RPMI7951 (cell line): Measurements from ENCODE around the genes STIP1 and PPP1R14B.

DNA sequence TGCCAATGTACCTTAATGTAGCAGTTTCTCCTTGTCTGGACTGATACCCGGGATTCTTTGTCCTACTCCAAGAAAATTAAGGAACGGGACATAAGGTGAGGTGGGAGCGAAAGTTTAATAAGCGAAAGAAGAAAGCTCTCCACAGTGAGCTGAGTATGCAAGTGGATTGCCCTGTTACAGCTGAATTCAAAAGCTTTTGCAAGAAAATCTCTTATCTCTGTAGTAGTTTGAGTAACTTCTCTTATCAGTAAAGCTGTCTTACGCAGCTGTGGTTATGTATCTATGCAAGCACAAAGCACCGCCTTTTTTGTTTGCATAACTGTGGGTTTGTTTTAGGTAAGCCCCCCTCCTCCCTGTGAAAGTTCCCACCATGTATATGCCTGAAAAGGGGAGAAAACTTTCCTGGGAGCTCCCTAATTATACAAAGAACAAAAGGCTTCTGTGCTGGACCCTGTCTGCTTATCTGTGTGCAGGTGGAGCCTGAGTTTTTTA lies 672 bp upstream of the PLAAT5 start:
- RAMPAGE, long total RNA, result no peak

DNA sequence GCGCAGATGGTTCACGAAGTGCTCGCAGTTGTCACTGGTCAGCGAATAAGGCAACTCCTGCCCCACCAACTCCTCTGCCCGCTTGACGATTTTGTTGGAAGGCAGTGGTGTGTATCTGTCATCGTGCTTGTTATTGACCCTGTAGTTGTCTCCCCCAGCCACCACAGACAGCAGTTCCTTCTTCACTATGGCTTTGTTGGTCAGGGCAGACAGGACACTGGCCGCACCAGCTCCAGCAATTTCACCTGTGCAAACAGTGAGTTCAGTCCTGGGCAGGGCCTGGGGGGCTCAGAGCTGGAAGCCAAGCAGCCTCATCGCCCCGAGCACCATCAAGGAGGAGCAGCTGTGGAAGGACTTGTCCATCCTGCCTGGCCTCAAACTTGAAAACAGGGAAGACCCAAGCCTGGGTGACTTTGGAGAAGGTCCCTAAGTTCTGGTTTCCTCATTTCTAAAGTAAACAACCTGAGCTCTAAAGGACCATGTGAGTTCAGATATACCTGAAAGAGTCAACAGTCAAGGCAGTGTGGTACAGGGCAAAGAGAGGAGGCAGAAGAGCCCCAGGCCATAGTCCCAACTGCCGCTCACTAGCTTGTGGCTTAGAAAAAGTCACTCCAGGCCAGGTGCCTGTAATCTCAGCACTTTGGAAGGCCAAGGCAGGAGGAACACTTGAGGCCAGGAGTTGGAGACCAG lies 4.6 kb downstream of the PLAAT2 start:
- RAMPAGE, long total RNA, result no peak

DNA sequence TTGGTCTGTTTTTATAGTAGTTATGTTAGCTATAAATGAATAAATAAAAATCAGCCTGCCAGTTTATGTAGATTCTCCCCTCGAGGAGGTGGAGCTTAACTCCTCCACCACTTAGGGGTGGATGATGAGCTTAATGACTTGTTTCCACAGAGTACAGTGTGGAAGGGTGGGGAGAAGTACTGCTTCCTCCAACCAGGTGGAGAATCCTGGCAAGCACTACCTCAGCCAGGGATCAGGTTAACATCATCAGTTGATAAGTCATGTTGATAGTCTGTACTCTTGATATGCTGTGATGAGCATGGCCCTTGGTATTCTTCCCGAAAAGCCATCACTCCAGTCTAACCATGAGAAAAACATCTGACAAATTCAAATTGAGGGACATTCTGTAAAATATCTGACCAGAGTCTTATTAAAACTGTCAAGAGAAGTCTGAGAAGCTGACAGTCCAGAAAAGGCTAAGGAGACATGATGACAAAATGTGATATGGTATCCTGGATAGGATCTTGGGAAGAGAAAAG lies 14.1 kb downstream of the RTN3 start:
- RAMPAGE, long total RNA, result no peak

DNA sequence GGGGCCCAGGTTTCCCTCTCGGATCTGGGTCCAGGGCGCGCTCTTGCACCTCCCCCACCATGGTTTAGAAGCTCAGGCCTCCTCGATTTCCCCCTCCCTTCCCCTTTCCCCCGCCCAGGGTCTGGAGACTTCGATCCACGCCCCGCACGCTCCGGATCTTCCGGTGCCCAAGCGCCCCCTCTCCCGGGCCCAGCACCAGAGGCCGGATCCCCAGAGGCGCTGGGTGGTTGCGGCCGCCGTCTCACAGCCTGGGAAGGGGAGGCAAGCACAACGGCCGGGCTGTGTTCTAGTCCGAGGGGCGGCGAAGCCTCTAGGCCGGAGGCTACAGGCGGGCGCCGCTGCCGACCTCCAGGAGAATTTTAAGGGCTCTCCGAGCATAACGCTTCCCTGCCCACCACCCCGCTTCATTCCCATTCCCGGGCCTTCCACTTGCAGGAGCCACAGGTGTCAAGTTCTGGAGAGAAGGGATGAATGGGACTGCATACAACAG lies 714 bp downstream of the SPINDOC start:
- RAMPAGE, long total RNA, result no peak

GRCh38 chr11:63842514-63843681 lies 4.0 kb downstream of the MARK2 start:
- RAMPAGE, long total RNA, result no peak

- RAMPAGE, long total RNA, result no peak
Measured at GRCh38 chr11:63882750-63883220, 34.2 kb downstream of the RCOR2 start.

- RAMPAGE, long total RNA, result no peak
Measured at GRCh38 chr11:63891598-63892819, 25.0 kb downstream of the RCOR2 start.

- RAMPAGE, long total RNA, result no peak
Measured at GRCh38 chr11:63899676-63900122, 17.3 kb downstream of the RCOR2 start.

GRCh38 chr11:63904538-63905492 lies 12.1 kb downstream of the RCOR2 start:
- RAMPAGE, long total RNA, result no peak

- RAMPAGE, long total RNA, result no peak
Measured at GRCh38 chr11:63916271-63916751, 653 bp downstream of the RCOR2 start.

DNA sequence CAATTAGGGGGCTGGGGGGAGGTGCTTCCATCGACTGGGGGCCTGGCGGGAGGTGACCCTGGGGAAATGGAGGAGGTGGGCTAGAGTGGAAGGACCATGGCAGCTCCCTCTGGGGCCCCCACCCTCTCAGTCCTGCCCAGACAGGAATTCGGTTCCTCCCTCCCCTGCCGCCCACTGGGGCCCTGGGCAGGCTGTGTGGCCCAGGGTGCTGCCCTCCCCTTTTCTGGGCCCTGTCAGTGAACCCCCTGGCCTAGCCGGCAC lies 3.6 kb upstream of the RCOR2 start:
- RAMPAGE, long total RNA, result no peak

DNA sequence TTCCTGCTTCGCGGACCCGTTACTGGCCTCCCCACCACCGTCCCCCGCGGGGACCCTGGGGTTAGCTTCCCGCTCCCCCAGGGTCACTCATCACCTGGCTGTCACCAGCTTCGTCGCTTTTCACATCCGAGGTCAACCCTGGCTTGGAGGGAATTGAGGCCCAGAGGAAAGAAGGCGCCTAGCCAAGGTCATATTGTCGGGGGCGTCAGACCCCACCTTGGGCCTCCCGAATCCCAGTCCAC lies 467 bp downstream of the NAA40 start:
- RAMPAGE, long total RNA, result no peak

DNA sequence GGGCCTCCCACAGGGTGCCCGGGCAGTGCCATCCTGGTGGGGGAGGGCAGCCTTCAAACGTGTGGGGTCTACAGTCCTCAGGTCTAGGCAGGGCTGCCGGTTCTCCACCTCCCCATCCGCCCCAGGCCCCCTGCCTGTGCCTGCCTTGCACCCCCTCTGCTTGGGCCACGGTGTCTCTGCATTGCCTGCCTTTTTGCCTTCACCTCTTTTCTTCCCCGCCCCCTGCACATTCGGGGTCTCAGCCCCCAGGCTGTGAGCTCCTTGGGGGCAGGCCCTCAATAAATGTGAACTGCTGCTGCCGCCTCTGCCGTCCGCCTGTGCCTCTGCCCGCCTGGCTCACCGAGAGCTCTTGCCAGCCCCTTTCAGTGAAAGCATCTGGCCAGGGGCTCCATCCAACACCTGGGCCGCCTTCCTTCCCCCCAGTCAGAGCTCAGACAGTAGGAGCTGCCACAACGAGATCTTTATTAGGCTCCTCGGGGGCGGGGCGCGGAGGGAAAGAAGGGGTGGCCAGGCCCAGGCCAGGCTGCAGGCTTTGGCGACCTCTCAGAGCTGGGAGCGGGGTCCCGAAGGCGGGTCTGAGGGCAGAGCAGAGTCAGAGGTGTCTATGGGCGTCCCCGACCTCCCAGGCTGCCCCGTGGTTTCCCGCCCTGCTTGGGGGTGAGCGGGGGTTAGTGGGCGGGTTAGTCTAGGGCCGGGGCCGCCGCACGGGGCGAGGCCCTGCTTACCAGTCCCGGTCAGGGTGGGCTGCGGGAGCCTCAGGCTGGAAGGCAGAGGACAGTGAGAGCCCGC lies 12.1 kb downstream of the OTUB1 start:
- RAMPAGE, long total RNA, result no peak

DNA sequence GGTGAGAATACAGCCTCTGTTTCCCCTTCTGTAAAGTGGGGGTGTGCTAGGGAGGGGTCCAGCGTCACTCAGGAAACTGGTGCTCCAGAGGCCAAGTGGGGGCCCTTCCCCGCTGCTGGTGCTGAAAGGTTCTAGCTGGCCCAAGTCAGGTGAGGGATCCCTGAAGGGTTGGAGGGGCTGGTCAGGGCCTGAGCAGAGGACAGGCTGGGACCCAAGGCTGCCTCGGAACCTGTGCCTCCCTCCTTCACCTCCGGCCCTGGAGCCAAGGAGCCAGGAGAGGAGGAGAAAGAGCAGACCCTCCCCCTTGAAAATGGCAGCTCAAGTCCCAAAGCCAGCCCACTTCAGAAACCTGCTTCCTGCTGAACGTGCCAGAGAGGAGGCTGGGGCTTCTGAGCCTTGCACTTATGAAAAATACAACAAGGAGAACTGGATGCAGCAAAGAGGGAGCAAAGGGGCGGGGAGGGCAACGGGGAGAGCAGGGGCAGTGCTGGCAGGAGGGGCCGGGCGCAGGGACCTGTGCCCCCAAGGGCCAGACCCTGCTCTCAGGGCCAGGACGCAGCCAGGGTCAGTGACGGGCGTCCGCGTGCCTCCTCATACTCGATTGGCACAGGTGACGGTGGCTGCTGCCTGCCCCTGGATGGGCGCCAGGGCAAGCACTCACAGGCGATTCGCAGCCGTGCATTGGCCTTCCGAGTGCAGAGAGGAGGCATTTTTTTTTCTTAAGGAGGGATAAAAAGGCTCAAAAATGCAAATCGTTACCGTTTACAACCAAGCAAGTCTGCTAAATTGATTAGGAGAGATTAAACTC lies 43.1 kb downstream of the MACROD1 start:
- RAMPAGE, long total RNA, result no peak

DNA sequence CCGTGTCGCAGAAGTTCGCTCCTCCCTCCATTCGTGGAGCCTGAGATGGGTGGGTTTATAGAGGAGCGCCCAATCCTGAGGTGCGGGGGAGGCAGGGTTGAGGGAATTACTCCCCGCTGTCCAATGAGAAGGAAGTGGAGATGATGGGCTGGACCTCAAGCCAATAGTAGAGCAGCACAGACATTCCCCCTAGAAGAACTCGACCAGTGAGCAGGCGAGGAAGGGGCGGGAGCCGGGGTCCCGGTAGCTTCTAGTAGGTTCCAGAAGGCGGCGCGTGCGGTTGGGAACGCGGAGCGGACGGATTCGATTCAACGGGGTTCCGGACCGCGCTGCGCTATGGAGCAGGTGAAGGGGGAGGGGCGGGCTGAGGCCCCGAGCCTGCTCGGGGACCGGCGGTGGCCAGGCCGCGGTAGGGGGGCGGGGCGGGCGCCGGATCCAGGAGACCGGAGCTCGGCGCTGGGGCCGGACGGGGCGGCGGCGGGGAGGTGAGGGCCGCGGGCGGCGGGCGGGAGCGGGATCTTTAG lies at the start of gene STIP1:
Gene STIP1, plus strand, starts transcription at position 246 of the 524 bp plus-strand sequence.
- RAMPAGE, long total RNA, result start-site peak on the plus strand centred at position 269 of the sequence, 45 bp wide, 268 and 613 reads in 2 replicates

DNA sequence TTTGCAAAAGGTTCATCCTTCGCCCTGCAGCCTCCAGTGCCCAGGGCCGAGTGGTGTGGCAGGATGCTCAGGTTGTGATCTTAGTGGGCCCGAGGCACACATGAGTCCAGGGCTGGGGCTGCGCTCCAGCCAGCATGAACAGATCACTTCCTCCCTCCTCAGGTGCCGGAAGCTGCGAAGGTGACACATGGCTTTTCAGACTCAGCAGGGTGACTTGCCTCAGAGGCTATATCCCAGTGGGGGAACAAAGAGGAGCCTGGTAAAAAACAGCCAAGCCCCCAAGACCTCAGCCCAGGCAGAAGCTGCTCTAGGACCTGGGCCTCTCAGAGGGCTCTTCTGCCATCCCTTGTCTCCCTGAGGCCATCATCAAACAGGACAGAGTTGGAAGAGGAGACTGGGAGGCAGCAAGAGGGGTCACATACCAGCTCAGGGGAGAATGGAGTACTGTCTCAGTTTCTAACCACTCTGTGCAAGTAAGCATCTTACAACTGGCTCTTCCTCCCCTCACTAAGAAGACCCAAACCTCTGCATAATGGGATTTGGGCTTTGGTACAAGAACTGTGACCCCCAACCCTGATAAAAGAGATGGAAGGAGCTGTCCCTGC lies 2.6 kb upstream of the ENSG00000286264 start:
- RAMPAGE, long total RNA, result no peak

GRCh38 chr11:64246144-64247185 lies at the start of gene PPP1R14B:
Gene PPP1R14B (minus strand): TSS chr11:64246943.
- RAMPAGE, long total RNA, result no peak

DNA sequence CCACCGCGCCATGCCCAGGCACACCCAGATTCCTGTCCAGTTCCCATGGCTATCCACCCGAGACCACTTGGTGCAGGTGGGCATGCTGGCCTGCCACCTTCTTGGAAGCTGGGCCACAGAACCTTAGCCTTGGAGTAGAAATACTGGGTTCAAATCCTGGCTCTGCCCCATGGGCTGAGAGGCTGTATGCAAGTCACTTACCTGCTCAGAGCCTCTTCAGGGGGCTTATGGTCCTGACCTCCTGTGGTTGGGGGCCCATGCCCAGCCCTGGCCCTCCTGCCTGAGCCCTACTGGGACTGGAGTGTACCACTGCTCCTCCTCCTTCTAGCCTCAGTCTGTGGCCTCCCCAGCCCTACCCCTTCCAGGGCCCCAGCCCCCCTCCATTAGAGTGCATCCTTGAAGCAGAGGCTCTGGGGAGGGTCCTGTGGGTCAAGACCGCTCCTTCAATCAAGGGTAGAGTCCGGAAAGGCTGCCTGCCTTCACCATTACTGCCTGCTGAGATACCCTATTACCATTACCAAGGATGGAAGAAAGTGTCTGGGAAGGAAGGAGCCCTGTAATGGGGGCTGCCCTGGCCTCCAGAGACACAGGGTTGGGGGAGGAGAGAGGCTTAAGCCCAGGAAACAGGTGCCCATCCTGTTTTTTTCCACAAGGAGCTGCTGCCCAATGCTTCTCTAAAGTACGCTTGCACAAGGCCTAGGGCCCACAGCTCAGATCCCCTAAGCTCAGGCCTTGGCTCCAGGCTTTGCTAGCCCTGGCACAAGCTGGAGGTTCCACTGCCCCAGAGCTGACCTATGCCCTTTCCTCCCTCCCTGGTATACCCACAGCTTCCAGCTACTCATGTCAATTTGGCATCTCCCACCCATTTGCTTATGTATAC lies 1.9 kb upstream of the PLCB3 start:
- RAMPAGE, long total RNA, result no peak

- RAMPAGE, long total RNA, result no peak
Measured at GRCh38 chr11:64250700-64251247, 556 bp upstream of the PLCB3 start.

DNA sequence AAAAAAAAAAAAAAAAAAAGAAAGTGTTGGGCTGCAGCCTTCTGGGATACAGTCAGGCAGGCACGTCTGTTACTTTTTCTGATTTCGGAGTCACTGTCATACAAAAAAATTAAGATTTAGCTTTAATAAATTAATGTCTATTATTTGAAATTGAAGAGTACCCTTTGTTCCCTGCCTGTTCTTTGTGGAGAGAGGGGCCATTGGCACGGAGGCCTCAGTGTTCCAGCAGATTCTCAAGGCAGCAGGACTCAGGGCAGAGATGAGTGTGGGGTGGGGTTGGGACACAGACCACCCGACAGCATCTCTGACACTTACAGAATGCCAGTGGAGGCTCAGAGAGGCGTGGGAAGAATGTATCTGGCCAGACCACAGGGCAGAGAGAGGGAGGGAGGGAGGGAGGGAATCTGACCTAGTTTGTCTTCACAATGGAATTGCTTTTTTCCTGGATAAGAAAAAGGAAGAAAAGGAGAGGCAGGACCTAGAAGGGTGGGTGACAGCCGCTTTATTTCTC lies 3.5 kb downstream of the KCNK4 start:
- RAMPAGE, long total RNA, result no peak